Daoy (cell line): ENCODE measurements around the genes PDXDC1, MPV17L and ABCC6.

GRCh38 chr16:14974470-14975544, at the start of gene PDXDC1:
Gene PDXDC1 (plus strand): TSS chr16:14975026.
- RAMPAGE, long total RNA: no peak

DNA sequence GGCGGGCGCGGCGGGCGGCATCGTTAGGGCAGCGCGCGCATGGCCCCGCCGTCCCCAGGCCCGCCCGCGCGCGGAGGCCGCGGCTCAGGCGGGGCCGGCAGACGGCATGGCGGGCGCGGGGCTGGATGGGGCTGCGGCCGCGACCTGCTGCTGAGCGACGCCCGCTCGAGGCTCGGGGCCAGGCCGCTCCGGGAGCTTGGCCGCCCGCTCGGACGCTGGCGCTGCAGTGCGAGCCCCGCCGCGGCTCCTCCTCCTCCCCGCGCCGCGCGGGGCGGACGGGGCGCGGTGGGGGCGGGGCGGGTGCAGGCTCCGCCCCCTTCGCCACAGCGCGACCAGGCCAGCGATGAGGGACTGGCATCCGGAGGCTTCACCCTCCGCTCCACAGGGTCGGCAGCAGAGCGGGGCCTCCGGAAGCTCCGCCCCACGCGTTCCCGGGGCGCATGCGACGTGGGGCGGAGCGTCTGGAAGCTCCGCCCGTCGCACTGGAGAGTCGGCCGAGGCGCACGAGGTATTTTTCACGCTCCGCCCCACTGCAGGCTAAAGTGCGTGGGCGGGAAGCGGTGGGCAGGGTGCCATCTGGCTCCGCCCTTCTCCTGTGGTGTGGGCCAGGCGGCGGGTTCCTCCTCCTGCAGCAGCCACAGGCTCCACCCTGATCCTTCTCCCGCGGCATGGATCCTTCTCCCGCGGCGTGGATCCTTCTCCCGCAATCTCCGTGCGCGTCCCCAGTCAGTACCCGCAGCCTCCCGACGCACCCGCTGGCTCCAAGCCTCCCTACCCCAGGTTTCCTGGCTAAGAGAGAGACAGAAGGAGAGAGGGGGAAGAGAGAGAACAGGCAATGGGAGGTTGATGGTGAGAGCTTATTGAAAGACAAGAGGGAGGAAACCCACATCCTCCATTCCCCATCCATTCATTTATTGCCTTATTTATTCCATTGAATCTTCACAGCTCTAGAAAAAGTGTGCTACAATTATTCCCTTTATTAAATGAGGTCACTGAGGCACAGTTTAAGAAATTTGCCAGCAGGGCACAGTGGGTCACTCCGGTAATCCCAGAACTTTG, 60.8 kb upstream of the RRN3 start:
- RAMPAGE, long total RNA: no peak

- RAMPAGE, long total RNA: no peak
Measured at GRCh38 chr16:15395576-15396276, at the start of gene MPV17L. Gene MPV17L (plus strand): TSS chr16:15395754.

DNA sequence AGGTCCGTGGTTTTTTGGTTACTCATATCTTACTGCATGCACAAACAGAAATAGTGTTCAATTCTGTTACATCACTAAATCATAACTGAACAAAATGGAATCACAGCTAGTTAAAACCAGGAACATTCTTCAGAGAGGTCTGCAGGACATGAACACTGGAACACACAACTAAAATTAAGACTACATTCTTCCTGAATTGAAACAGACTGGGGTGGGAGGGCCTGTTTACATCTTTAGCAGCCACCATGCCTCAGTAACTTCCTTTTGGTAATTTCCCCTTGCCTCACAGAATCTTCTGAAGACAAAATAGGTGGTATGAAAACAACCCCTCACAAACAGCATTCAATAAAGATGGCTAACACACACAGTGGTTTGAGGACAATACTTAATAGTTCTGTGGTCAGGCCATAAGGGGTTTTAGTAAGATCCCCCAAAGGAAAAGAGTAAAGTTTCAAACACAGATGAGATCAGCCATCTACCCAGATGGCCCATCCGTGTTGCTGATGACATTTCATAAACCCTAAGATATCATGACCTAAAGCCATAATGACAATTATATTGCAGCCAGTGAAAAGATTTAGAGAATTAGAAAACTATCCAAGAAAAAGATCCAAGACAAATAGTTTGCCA, 6.5 kb downstream of the MARF1 start:
- RAMPAGE, long total RNA: no peak

DNA sequence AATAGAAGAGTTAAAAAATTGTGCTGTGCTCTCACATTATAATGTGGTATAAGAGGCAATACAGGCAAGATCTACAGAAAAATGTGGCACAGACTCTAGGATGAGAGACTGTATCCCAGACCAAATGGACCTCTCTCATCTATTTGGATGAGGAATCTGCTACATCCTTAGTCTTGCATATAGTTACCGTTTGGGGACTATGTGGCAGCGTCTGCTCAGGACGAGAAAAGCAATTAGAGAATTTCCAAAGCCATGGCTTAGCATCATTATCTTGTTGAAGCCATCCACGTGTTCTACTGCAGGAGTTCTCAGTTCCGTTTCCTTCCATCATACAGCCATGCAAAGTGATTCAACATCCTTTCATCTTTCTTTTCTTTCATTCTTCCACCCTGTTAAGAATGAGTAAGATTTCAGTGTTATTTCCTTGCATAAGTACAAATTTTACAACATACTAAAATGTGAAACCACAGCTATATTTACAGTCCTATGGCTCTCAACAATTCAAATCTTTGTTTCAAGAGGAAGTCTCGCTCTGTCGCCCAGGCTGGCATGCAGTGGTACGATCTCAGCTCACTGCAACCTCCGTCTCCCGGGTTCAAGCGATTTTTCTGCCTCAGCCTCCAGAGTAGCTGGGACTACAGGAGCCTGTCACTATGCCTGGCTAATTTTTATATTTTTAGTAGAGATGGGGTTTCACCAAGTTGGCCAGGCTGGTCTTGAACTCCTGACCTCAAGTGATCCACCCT, 3.9 kb downstream of the MARF1 start:
- RAMPAGE, long total RNA: no peak

- RAMPAGE, long total RNA: no peak
Measured at GRCh38 chr16:15667162-15667807, 17.2 kb downstream of the NDE1 start.

DNA sequence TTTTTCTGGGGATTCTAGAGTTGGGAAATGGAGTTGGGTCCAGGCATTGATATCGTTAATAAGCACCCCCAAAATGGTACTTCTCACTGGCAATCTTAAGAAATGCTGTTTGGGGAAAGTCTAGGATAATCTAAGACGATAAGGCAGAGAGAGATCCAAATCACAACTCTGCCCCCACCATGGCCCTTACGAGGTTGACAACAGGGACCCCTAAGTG, 282 bp downstream of the MYH11 start:
- RAMPAGE, long total RNA: no peak

DNA sequence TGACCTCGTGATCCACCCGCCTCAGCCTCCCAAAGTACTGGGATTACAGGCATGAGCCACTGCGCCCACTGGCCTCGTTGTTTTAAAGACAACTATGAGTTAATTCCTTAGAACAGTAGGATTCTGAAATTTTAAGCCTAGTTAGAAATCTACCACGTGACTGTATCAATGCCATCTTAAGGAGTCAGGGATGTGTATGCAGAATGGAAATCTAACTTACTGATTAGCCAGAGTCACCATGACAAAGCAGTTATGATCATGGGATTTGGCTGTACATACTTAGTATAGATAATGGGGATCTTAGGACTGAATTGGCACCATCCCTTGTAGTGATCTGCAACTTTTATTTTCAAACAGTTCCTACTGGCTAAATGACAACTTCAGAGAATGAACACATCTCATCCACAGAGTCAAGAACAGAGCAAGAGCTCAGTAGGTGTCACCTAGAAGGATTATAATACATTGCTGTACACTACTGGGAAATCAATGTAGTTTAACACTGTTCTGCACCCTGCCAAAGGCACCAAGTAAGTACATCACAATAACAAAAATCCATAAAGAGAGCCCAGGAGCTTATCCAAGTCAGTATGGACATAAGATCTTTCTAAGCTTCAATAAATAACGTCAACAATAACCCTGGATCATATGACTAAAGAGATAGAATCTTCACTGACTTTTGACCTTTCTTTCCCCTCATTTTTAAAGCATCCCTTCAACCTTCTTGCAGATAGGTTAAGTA, 2.6 kb downstream of the CEP20 start:
- RAMPAGE, long total RNA: no peak

- RAMPAGE, long total RNA: no peak
Measured at GRCh38 chr16:15908046-15908578, 19.7 kb upstream of the CEP20 start.

DNA sequence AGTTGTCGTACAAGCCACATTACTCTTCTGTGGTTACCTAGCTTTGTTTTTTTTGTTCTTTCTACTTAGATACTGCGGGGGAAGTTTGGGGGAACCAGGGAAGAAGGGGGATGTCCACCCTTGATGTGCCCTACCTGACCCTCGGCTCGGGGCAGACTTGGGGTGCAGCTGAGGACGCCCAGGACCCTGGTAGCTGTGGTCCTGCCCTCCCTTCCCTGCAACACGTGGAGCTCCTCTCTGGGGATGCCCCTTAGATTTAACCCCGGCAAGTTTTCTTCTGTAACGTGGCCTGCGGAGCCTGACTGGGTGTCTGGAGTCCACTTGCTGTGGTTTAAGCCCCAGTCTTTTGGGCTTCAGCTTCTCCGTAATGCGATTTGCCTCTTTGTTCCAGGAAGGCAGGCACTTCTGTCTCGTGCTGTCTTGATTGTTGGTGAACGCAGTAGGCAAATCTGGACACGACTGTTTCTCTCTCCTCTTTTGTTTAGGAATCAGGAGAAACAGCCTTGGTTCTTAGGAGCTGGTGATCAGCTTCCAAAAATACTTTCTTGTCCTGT, 953 bp downstream of the ABCC1 start:
- RAMPAGE, long total RNA: no peak

GRCh38 chr16:15951756-15952251, 2.4 kb downstream of the ABCC1 start:
- RAMPAGE, long total RNA: no peak

DNA sequence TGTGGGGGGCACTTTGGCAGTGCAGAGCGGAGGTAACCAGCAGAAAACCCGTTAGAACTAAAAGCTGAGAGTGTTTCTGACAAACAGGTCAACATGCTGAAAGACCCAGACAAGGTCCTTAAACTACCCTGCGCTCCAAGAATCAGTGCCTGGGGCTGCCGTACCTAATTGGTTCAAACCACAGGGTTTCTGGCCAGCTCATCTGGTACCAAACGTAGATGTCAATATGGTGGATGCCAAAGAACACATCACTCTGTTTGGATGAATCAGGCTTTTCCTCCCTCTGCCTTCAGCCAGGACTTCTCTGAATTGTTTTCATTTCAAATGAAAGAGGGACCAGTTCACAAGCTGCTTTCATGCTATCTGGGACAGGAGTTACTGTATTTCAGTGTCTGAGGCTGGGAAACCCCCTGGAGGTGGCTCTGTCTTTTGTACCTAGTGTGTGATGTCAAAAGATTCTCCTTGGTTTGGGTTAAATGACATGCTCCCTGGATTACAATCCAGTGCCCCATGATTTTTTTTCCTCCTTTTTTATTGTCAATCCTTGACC, 76.2 kb downstream of the ABCC1 start:
- RAMPAGE, long total RNA: no peak

GRCh38 chr16:16223387-16223754, at the start of gene ABCC6:
Gene ABCC6 (minus strand): TSS chr16:16223494.
- RAMPAGE, long total RNA: no peak

DNA sequence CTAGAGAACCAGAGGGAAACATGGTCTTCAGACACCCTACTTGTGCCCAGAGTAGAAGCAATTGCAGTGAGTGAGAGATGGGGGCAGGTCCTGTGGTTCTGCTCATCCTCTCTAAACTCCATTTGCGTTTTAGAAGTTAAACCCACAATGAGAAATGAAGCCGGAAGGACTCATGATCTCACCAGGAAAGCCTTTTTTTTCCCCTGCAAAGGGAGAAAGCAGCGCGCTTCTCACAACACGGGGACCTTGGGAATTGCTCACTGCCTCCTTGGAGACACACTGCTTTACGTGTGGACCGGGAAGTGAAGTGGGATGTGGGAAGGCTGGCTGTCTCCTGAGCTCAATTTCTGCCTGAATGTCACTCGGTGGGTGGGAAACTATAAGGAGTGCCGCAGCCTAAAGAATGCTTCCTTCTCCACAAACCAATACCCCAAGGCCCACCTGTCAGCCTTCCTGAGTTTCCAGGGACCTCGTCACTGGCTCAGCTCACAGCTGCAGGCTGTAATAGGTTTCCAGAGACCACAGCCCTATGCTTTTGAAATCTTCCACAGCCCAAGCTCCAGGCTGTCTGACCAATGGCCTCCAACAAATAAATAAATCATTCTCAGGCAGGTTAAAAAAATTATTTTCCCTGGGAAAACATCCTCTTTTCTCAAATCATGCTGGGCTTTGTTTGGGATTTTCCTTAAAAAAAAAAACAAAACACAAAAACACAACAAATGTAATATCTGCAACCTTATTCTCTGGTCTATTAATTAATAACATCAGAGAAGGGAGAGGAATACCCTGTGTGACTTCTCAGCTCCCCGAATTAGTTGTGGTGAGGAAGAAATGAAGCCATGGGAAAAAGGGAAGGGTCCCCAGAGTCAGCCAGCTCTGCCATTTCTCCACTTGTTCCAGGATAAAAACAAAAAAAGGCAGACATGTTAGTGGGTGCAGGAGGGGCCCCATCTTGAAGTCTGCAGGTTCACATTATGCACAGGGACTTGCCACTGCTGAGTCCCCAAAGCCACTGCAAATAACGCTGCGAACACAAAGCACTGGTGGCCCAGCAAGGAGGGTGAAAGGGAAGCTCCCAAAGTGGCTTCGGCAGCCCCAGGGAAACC, 365.2 kb downstream of the XYLT1 start:
- RAMPAGE, long total RNA: no peak

- RAMPAGE, long total RNA: no peak
Measured at GRCh38 chr16:17147989-17148696, 322.6 kb downstream of the XYLT1 start.

- RAMPAGE, long total RNA: no peak
Measured at GRCh38 chr16:17238537-17239332, 232.0 kb downstream of the XYLT1 start.

DNA sequence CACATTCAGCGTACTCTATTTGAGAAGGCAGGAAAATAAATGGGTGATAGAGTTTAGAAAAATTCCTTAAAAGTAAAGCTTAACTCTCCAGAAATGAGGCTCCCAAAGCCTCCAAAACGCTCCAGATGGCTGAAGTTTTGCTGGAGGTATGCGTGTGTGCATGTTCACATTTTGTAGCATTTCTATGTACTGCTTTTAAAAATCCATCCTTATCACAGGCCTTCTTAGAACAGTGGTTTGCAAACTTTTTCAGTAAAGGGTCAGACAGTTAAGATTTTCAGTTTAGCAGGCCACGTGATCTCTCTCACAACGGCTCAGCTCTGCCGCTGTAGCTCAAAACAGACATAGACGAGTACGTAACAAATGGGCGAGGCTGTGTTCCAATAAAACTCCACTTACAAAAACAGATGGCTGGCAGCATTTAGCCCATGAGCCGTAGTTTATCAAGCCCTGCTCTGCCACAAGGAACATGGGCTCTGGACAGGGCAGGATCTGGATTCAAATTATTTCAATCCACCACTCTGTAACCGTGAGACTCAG, 141.9 kb downstream of the XYLT1 start:
- RAMPAGE, long total RNA: no peak

DNA sequence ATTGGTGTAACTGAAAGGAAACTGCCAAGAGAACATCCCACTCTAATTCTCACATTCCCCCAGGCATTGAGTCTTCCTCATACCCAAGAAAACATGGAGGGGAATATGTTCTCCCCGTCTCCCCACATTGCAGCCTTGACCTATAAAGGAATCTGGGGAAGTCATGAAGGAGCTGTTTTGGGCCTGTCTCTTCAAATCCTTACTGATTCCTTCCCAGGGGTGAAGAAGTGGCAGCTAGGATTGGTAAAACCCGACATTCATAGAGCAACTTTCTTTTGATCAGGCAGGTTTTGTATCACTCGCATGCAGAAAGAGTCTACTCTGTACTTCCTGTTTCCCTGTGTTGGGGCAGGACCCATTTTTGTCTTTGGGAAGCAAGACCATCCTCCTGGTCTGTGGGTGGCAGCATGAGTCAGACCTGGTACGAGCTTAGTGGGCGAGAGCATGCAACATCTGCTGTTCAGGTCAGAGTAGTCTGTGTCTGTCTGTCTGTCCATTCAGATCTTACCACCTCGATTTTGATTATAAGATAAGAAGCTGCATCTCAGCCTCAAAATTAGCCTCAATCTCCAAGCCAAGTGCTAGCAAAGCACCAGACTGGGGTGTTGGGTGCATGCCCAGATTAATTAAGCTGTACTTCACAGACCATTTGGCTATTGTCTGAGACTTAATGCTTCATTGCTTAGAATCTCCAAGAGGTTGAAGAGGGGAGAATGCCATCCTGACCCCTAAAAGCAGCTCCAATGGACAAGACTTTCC, 111.0 kb downstream of the XYLT1 start:
- RAMPAGE, long total RNA: no peak

DNA sequence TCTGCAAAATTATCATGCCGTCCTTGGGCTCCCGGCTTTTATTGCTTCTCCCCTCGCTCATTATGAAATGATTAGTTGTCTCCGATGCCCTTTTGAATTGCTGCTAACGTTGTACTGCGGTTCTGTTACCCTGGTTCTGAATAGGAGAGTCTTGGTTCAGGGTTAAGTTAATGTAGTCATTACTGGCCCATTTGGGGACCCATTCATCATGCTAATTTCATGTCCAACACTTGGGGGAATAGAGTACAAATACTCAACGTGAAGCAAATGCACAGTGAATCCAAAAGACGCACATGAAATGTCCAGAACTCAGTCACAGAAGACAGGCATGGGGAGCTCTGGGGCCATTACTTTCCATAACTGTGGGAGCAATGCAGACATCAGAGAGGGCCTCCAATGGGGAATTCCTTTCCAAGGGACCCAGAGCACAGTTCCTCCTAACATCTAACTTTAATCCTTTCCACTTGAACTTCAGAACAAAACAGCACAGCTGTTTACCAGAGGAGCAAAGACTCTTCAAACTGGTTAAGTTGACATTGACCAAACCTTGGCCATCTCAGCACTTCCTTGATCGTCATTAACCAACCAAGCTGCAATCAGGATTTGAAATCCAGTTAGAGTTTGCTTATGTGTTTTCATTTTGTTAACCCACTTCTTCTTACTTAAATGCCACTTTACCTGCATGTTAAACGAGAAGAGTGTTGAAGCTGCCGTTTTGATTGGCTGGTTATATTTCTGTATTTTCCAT, 12.5 kb downstream of the XYLT1 start:
- RAMPAGE, long total RNA: no peak

- RAMPAGE, long total RNA: no peak
Measured at GRCh38 chr16:17459507-17460805, 10.8 kb downstream of the XYLT1 start.